ENCODE measurements around the gene PPM1A.

- RRBS: no CpG with 5 or more reads among the region's 4 CpGs
These were observed 58.0 kb downstream of the GPR135 start for GRCh38 chr14:59407087-59407735.

GRCh38 chr14:59919162-59919485 is 48.5 kb upstream of the RTN1 start:
- RRBS: no CpG with 5 or more reads among the region's 9 CpGs

DNA sequence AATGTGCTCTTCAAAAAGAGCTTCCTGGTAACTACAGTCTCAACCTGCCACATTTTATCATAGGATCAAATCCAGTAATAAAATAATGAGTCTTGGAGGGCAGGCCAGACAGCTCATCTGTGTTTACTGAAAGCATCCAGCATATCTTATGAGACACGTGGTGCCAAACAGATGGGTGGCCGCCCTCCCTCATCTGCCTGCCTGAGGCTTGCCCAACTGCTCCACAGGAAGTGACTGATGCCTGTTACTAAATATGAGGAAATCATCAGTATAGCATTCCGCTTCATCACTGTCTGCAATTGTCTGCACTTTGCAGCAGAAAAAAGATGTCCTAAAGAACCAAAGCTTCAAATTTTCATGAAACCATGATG is 13.5 kb downstream of the DHRS7 start:
- RRBS: no CpG with 5 or more reads among the region's 3 CpGs

- RRBS: no CpG with 5 or more reads among the region's 2 CpGs
These were observed 3.7 kb downstream of the DHRS7 start for GRCh38 chr14:60161338-60162082.

DNA sequence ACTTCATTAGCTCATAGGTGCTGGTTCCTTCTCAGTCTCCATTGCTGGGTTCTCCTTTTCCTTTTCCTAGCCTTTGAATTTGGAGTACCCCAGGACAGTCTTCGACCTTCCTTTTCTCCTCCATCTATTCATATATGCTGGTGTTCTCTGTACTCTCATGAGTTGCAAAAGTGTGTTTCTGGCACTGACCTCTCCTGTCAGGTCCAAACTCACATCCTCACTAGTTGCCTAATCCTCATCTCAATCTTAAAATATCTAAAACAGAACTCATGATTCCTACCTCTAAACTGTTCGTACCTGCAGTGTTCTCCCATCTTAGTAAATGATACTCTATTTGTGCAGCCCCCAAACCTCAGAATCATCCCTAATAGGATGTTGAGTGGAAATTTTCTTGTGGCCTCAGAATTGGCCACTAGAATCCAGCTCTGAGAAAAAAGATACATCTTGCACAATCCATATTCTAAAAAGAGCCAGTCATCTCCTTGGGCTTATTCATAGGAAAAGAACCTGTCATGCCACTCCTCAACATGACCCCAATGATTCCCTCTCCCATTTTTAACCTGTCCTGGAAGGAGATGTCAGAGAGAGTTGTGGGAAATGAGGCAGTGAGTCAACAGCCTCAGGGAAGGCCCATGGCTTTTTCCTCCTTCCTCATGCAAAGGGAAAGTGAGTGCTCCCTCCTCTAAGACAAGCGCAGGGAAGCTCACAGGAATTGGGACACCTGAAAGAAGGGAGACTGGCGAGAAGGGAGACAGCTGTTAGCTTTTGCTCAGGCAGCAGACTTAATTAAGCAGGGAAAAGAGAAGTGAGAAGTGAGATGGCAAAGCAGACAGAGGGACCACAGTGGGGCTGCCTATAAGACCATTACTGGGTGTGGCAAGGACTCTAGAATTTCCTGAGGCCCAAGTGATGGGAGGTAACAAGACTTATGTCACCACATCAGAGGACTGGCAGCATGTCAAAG is 10.0 kb upstream of the DHRS7 start:
- RRBS: no CpG with 5 or more reads among the region's 4 CpGs

DNA sequence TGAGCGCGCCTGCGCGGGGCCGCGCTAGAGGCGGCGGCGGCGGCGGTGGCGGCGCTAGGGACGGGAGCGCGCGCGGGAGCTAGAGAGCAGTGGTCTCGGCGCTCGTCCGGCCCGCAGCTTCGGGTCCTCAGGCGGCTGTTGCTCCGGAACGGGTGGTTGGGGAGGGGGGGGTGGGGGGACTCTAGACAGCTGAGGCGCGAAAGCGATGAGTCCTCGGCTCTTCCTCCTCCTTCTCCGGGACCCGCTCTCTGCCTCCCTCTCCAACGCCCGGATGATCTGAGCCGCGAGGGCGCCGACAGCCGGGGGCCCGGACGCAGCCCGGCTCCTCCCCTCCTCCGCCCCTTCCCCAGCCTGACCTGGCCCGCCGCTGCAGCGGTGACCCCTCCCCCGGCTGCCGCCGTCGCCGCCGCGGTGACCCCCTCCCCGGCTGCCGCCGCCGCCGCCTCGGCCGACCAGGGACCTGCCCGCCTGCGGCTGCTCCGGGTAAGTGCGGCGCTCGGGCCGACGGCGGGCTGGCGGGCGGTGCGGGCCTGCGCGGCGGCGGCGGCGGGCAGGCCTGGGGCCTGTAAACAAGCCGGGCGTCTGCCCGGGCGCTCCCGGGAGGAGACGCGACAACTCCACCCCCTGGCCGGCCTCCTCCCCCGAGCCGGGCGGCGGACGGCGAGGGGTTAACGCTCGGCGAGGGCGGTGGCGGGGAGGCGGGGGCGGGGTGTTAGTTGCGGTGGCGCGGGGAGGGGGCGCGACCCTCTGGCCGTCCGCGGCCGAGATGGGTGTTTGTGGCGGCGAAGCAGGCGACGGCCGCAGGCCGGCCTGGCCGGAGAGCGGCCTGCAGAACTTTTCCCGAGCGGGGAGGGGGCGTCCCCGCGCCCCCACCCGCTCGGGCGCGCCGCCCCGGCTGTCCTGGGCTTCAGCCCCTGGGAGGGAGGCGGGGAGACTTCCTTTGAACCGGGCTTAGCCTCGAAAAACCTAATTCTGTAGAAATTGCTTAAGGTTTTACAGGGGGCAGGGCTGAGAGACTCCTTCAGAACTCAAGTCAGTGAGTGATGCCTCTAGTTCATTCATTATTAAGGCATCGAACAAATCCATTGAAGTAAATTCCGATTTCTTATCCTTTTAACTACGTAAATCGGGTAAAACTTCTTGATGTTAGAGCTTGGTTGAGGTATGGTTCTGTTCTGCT is at the start of gene PPM1A:
Gene PPM1A (plus strand): TSS at position 27 of the 1,180 bp plus-strand sequence.
- RRBS: 3% methylated on average over 53 of the region's 135 CpGs

- RRBS: no CpG with 5 or more reads among the region's 5 CpGs
These were observed 40.6 kb downstream of the PPM1A start for GRCh38 chr14:60289574-60290140.

GRCh38 chr14:60616458-60617144 is 32.7 kb downstream of the SIX1 start:
- RRBS: no CpG with 5 or more reads among the region's 11 CpGs

- RRBS: no CpG with 5 or more reads among the region's 15 CpGs
These were observed 7.9 kb downstream of the SIX1 start for GRCh38 chr14:60641347-60641718.

DNA sequence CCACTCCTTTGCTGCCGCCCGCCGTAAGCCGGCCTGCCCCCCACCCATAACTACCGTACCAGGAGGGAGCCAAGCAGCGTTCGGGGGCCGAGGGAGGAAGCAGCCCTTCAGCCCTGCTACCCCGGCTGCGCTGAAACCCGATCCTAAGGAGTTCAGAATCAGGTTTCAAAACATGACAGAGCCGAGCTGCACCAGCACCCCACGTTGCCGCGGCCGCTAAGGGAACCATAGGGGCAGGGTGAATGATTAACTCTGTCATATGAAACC is 1.9 kb downstream of the SIX4 start:
- RRBS: 5% methylated on average over 7 of the region's 16 CpGs

DNA sequence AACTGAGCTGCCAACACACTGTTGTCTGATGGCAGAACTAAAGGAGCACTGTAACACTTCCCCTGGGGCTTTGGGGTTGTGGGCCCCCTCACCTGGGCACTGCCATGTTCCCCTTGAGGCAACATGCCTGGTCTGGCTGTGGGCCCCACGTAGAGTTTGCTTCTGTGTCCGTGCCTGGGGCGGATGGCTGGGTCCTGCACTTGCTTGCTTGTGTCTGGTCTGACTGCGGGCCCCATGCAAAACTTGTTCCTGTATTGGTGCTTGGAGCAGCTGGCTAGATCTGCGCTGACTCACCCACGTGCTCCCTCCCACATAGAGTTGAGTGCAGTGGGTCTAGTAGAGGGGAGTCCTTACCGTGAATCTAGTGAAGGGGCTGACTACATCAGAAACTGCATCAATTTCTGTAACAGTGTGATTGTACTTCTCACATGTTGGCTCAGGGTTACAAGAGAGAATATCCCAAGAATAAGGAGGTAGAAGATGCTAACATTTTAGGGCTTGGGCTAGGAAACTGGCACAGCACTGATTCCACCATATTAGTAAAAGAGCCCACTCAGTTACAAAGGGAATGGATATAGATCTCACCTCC is 78.6 kb downstream of the MNAT1 start:
- RRBS: no CpG with 5 or more reads among the region's 7 CpGs

GRCh38 chr14:60980646-60980893 is 309 bp downstream of the TRMT5 start:
- RRBS: no CpG with 5 or more reads among the region's 8 CpGs

DNA sequence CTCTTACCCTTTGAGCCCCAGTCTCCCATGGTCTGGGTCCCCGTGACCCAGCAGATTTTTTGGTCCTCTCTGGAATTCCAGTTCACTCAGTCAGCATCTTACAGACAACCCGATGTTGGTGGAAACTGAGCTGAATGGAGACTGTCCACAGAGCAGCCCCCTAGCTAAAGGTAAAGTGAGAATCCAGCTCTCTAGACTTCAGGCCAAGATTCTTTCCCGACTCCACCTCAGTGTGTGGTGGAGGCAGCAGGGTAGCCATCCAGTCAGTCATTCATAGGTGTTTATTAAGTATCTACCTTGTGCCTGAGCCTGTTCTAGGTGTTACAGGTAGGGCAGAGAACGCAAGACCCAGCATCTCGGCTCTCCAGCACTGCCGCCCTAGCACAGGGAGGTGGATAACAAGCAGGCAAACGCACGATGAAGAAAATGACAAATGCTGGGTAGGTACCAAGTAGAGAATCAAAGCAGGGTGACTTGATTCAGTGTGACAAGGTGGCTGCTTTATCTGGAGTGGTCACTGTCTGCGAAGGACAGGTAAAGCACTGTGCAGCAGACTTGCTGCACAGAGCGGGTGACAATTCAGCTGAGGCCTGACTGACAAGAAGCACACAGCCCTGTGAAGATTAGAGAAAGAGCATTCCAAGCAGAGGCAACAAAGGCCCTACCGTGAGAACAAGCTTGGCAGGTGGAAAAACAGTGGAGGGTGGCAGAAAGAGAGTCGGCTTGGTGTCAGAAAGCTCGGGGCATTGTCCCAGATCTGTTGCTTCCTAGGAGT is 12.7 kb downstream of the PRKCH start:
- RRBS: no CpG with 5 or more reads among the region's 13 CpGs

DNA sequence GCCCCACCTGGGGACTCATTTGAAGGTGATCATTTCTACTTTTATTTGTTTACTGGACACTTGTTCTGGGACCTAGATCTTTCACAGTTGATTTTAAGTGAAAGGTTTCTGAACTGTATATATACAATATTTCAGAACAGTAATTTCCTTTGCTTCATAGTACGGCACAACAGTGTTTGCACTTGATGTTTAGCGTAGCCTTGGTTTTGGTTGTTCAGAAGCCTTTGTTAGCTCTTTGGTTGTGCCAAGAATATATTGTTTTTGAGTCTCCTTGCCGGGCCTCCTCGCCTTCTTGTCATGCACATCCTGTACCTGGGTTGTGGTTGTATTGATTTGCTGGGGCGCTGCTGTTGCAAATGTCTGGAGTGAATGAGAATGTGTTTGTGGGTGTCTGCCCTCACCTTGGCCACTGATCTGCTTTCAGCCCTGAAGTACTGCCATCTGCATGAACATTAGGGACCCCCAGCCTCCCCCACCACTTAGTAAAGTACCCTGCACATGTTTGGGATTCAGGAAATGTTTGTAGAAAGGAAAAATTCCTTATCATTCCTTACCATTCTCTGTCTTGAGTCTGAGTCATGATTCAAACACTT is 16.4 kb downstream of the PRKCH start:
- RRBS: no CpG with 5 or more reads among the region's 5 CpGs

GRCh38 chr14:61457373-61457727 is 136.0 kb downstream of the PRKCH start:
- RRBS: no CpG with 5 or more reads among the region's 6 CpGs

DNA sequence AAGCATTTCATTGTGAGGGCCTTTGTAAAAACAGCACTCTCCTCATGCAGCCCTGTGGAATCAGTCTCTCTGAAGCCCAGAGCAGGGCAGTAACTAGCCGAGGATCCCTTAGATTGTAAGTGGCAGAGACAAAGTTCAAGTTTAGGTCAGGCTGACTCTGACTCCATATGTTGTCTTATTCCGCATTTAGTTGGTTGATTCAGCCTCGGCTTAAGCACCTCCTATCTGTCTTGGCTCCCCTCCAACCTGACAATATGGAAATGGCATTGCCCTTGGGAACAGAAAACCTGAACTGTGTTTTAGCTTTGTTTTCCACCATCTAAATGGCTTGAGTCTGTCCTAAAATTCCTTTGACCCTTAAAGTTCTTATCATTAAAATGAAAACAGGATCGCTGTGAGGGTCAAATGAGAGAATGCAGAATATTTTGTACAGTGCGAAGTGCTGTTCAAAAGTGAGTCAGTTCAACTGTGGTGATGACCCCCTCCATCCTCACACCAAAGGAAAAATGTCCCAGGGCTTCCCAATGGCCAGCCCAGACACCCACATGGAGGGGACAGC is 141.5 kb downstream of the PRKCH start:
- RRBS: no CpG with 5 or more reads among the region's 5 CpGs

GRCh38 chr14:61471456-61471969 is 150.1 kb downstream of the PRKCH start:
- RRBS: no CpG with 5 or more reads among the region's 5 CpGs

- RRBS: no CpG with 5 or more reads among the region's 8 CpGs
These were observed 159.7 kb downstream of the PRKCH start for GRCh38 chr14:61480992-61481593.

- RRBS: no CpG with 5 or more reads among the region's 7 CpGs
These were observed 167.6 kb upstream of the HIF1A start for GRCh38 chr14:61527641-61528170.

- RRBS: 9% methylated on average over 16 of the region's 48 CpGs
These were observed 126.9 kb upstream of the HIF1A start for GRCh38 chr14:61567958-61569315.